Cardiac fibroblast (primary cell): Measurements from ENCODE around the genes B3GNT6 and KCTD21.

GRCh38 chr11:76721713-76722243, 51.2 kb upstream of the LRRC32 start:
- RRBS: no CpG with 5 or more reads among the region's 18 CpGs

DNA sequence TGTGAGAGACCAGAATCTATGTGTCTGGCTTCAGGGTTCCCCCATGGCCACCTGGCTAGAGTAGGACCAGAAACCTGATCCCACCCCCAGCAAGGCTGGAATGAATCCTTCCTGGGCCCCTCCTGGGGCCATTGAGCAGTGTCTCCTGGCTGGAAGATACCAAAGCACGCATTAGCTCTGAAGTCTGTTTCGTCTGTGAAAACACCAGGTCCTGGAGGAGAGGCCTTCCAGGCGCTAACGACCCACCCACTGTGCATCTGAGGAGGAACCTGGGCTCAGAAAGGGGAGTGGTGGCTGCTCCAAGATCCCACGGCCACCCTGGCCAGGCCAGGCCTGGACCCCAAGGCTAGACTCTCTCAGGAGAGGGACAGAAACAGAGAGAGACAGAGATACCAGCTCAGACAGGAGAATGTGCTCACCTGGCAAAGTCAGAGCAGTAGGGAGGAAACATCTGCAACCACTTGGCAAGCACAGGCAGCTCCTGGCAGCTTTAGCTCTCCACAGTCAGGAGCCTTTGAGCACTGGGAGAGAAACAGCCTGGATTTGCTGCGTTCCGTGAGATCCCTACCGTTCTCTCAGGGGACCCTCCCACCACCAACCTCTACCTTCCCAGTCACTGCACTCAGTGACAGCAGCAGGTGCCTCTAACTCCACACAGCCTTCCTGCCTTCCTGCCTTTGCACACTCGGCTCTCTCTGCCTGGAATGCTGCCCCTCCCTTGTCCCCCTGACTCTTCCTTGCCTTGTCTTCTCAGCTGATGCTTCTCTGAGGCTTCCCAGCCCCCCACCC, 15.3 kb upstream of the TSKU start:
- RRBS: no CpG with 5 or more reads among the region's 9 CpGs

GRCh38 chr11:76783620-76784057, 483 bp downstream of the TSKU start:
- RRBS: no CpG with 5 or more reads among the region's 46 CpGs

- RRBS: no CpG with 5 or more reads among the region's 11 CpGs
These were observed 2.3 kb downstream of the TSKU start for GRCh38 chr11:76785068-76786218.

- RRBS: no CpG with 5 or more reads among the region's 10 CpGs
These were observed 4.5 kb downstream of the TSKU start for GRCh38 chr11:76787567-76788230.

GRCh38 chr11:76799048-76799666, 16.0 kb downstream of the TSKU start:
- RRBS: 1% methylated on average over 18 of the region's 46 CpGs

DNA sequence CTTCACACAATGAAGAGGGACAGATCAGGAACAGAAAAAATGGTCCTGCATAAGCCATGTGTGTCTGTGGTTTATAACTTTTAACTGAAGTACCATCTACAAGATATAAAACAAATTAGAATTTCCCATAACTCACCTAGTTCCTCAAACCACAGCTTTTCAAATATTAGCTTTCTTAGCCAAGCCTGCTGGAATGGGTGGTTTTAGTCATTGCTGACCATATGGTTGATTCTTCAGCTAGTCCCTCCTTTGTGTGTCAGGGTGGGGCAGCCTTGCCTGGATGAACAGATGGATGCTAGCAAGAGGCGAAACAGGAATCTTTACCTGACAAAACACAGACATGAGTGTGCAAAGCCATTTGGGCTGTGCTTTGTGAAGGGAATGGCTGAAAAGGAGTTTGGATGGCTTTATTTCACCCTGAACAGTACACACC, 6.9 kb upstream of the B3GNT6 start:
- RRBS: no CpG with 5 or more reads among the region's 1 CpG

- RRBS: no CpG with 5 or more reads among the region's 2 CpGs
These were observed at the start of gene B3GNT6 for GRCh38 chr11:77034130-77034535. Gene B3GNT6 (plus strand): TSS chr11:77034398.

GRCh38 chr11:77082848-77083480, 16.2 kb downstream of the CAPN5 start:
- RRBS: 20% methylated on average over 5 of the region's 13 CpGs

DNA sequence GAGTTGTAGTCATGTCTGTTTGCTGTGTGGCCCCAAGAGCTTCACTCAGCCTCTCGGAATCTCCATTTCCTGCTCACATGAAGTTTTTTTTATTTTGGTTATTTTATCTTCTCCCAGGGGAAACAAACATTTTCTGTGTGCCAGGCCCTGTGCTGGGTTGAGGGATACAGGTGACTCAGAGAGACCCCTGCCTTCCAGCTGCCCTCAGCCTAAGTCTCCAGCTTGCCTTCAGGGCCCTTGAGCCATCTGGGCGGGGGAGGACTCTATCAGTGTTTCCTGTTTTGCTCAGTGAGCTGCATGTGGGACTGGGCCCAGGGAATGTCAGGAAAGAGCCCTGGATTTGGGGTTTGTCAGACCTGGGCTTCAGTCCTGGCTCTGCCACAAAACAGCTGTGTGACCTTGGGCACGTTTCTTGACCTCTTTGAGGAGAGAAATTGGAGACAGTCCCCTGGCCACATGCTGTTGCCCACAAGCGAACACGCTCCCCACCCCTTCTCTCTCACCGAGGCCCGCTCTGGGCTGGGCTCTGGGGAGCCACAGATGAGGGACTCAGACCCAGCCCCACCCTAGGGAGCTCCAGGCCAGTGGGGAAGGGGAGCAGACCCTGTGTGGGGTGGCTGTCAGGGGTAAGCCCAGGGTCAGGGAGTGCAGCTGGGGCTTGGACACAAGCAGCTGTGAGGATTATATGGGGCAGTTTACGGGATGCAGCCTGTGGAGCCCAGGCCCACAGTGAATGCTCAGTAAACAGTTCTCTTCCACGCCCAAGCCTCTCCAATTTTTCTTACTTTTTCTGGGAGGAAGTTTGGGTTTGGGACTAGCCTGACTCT, 12.2 kb downstream of the MYO7A start:
- RRBS: no CpG with 5 or more reads among the region's 9 CpGs

- RRBS: no CpG with 5 or more reads among the region's 8 CpGs
These were observed 50.9 kb downstream of the MYO7A start for GRCh38 chr11:77178952-77179367.

DNA sequence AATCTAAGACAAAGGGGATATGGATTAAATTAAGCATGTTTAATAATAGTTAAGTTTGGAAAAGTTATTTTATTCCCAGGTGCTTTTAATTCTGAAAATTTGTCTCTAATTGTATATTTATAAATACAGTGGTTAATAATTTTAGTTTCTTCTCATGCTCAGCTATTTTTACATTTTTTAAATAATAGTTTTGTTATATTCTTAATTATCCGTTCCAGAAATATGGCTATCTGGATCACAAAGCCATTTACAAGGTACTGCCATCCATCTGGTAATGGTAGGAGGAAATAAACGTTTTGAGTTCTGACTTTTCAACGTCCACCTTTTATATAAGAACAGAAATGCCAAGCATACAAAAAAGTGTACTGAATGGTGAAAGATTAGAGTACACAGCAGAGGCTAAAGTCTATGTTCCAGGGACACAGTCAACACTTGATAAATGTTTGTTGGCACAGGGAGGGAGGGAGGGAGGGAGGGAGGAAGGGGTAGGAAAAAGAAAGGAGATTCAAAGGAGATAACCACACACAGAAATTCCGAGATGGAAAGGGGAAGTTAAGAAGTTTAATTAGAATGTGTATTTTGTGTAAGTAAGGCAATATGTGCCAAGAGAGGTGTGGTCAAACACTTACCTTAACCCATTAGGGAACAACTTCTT, 58.3 kb downstream of the GDPD4 start:
- RRBS: no CpG with 5 or more reads among the region's 4 CpGs

DNA sequence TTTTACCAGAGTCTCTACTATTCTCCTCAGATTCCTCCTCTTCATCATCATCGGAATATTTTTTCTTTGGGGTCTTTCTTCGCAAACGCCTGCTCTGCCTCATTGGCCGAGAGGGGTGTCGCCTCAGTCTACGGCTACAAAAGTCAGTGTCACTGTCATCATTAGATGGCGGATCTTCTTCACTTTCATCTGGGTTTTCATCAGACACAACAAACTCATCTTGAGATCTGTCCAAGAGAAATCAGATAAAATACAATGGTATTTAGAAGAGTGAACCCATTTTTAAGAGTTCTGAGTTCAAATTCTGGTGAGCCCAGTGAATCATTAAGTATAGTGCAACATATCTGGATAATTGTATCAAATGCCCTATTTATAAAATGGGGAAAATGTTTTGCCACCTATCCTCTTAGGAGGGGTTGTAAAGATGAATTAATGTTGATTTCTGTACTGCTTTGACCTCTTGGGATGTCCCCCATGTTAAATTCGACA, 37.5 kb upstream of the CLNS1A start:
- RRBS: no CpG with 5 or more reads among the region's 8 CpGs

GRCh38 chr11:78188456-78189067, at the start of gene KCTD21:
Gene KCTD21 (minus strand): TSS chr11:78188626.
- RRBS: 2% methylated on average over 12 of the region's 54 CpGs

DNA sequence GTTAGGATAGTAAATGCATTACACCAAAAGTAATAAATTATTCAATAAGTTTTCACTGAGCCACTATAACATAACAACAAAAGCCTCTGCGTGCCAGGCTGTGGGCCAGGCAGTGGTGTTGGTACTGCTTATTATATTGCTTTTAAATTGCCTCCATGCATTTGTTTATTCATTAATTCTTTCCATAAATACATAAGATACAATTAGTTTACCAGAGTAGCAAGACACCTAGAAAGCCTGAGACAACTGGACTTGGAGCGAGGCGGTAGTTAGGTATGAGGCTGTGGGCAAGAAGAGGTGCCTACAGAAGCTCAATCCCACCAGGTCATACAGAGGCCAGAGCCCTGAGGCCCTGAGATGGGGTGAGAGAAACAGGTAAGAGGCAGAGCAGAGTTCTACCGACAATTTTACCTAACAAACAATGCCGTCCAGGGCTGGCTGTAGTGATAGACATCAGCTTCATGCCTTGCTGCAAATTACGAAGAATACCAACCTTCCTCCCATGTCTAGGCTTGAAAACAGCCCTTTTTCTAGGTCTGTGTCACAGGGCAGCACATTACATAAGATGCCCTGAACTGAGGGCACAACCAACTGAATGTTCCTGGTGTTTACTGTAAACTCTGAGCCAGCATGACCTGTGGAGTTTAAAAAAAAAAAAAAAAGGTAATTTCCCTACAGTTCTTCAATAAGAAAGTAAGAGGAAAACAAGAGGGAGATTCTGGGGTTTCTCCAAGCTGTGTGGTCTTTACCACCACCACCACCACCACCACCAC, 105.9 kb downstream of the GAB2 start:
- RRBS: no CpG with 5 or more reads among the region's 6 CpGs

DNA sequence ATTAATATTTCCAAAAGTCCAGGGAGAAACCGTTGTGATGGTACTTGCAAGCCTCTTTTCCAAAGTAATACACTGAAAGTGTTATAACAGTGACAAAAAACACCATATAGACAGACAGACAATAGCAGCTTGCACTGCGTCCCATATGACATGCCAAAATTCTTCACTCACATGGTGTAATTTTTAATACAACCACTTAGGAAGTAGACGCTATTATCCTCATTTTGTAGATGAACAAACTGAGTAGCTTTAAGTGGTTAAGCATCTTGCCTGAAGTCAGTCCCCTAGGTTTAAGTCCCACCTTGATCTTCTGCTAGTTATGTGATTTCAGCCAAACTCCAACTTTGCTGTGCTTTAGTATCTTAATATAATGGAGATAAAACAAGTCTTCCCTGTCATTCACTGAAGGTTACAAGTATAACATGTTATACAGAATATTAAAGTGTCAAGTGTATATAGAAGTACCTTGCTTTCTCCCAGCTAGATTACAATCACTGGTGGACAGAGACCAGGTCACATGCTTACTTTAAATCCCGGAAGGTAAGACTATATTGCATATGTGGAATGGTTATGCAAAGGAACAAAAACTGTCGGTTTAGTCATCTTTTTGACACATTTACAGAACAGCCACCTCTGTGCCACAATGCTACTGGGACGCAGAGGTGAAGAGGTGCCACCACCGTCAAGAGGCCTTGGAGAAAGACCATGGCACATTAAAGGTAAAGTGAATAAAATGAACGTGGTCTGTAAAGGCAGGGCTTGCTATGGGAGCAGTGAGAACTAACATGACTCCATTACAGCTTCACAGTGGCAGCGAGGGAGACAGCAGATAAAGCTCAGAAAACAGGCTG, 103.2 kb downstream of the GAB2 start:
- RRBS: no CpG with 5 or more reads among the region's 9 CpGs

DNA sequence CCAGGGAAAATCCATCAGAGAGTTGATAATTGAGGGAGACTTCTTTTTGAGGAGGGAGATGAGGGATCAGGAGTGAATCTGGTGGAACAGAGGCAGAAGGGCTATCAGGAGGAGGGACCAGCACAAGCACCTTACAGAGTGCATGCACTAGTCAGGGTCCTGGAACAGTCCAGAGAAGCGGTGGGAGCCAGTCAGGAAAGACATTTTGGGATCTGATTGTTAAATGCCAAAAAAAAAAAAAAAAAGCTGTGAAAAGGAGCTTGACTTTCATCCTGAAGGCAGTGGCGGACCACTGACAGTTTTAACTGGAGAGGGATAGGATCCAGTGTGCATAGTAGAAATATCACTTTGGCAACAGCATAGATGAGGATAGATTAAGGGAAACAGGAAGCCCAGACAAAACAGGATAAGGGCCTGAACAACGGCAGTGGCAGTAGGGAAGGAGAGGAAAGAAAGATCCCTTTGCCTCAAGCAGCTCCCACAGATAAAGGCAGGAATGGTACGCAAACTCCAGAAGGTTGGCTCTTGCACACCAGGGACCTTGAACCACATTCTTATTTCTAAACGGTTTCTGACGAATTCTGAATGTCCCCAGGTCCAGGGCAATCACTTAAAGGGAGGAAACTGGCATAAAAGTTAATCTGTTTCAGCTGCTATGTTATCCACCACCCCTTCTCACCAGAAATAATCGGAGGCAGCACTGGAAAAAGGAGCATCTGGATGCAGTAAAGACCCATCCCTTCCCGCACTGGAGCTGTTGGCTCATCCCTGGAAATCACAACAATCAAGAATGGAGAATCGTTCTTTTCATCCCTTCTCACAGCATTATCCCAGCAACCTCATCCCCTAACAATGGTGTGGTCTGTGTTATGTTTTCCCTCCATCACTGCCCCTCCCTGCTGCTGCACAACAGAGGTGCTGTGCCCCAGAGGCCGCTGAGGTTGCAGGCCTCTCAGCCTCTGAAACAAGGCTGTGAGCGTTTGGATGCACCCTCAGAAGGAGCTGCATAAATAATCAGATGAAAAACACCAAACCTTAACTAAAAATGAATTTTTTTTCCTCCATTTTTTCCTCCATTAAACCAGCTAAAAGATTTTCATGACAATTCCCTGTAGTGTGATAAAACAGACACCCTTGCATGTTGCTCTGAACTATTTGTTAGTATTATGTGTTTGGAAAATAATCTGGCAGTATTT, 99.1 kb downstream of the GAB2 start:
- RRBS: no CpG with 5 or more reads among the region's 11 CpGs

- RRBS: no CpG with 5 or more reads among the region's 4 CpGs
These were observed 258.7 kb upstream of the NARS2 start for GRCh38 chr11:78833354-78833803.

- RRBS: no CpG with 5 or more reads among the region's 4 CpGs
These were observed 27.6 kb downstream of the TENM4 start for GRCh38 chr11:79413004-79413817.

- RRBS: no CpG with 5 or more reads among the region's 1 CpG
These were observed 1040.5 kb downstream of the FAM181B start for GRCh38 chr11:81693290-81693489.